Mucosa of descending colon (tissue), 1 donor: ENCODE measurements around the genes ZNF512B and PRPF6.

- PRO-cap = no peak
These were observed 1.2 kb upstream of the FNDC11 start for GRCh38 chr20:63552329-63553554.

GRCh38 chr20:63568933-63569747, 4.9 kb downstream of the HELZ2 start:
- PRO-cap = no peak

DNA sequence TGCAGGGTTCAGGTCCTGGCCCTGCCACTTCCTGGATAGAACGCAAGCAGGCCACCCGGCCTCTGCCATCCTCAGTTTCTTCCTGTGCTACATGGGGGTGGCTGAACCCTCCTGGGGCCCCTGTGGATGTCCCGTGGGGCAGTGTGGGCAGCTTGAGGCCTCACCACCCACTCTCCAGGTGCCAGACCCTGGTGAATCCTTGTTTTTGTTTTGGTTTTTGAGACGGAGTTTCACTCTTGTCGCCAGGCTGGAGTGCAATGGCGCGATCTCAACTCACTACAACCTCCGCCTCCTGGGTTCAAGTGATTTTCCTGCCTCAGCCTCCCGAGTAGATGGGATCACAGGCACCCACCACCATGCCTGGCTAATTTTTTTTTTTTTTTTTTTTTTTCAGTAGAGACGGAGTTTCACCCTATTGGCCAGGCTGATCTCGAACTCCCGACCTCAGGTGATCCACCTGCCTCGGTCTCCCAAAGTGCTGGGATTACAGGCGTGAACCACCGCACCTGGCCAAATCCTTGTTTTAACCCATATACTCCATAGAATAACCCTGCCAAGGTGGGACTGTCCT, 4.2 kb downstream of the HELZ2 start:
- PRO-cap = no peak

DNA sequence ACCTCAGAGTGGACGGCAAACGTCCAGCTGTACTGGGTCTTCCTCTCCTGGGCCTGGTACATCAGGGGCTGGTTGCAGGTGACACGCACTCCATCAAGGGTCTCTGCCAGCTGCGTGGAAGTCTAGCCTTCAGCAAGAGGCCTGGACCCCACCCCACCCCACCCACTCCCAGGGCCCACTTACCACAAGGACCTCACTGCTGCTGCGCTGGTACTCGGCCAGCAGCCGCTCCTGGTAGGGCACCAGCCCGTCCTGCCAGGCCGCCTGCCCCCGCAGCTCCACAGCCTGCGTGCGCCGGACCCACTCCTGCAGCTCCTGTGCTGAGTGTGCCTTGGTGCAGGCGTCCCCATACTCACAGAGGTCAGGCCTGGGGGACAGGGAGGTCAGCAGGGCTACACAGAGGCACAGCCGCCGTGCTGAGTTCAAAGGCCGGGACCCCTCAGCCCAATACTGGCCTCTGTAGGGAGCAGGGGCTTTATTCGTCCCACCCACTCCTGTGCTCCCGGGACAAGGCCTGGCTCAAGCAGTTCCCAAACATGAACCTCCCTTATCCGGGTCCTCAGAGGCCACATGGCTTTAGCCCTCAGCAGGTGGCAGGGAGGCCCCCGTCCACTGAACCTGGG, 3.4 kb downstream of the HELZ2 start:
- PRO-cap = no peak

DNA sequence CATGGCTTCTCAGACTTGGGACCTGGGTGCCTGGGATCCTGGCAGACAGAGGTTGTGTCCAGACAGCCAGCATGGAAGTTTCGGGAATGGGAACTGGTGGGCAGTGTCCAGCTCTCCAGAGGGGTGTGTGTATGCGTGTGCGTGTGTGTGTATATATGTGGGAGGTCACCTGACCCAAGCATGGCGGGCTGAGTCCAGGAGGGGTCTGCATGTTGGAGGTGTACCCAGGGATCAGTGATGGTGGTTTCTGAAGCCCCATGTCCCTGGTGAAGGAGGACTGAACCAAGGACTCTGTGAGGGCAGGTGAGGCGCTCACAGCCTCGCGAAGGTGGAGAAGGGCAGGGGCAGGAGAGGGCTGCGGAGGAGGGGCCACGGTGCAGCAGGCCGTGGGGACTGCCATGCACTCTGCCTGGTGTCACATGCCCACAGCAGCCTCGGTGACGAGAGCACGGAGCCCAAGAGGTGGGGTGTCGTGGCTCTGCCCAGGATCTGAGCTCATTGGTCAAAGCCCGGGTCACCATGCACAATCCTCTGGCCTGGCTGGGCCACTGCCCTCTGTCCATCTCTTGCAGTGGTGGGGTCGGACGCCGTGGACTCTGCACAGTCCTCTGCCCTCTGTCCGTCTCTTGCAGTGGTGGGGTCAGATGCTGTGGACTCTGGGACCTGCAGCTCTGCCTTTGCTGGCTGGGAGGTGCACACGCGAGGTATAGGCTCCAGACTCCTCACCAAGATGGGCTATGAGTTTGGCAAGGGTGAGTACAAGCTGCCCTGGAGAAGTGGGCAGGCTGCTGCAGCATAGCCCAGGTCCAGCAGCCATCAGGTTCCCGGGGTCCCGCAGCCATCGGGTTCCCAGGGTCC, 2.2 kb upstream of the LIME1 start:
- PRO-cap = no peak

DNA sequence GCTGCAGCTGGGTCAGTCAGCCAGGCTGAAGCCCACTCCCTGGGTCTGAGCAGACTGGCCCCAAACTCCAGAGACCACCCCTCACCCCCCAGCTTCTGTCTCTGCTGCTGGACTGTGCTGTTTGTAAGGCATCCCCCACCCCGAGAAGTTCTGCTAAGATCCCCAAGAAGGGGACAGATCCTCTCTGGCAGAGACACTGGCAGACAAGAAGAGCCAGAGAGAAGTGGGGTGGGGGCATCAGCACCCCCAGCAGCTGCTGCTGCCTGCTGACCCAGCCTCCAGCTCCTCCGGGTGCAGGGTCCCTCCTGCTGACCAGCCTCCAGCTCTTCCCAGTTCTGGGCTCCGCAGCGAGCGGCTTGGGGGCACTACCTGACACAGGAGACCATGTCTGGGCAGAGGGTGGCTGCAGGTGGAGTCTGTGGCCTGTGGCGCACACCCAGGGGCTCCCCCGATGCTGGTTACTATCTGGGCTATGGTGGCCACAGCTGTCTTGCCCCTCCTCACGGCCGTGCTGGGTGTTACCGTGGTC, 363 bp downstream of the LIME1 start:
- PRO-cap = no peak

DNA sequence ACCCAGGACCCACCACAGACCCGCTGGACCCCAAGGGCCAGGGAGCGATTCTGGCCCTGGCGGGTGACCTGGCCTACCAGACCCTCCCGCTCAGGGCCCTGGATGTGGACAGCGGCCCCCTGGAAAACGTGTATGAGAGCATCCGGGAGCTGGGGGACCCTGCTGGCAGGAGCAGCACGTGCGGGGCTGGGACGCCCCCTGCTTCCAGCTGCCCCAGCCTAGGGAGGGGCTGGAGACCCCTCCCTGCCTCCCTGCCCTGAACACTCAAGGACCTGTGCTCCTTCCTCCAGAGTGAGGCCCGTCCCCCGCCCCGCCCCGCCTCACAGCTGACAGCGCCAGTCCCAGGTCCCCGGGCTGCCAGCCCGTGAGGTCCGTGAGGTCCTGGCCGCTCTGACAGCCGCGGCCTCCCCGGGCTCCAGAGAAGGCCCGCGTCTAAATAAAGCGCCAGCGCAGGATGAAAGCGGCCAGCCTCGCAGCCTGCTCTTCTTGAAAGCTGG, 887 bp upstream of the SLC2A4RG start:
- PRO-cap = unidirectional peak, plus-strand start at position 329 of the sequence

- PRO-cap = no peak
These were observed 28.0 kb downstream of the SLC2A4RG start for GRCh38 chr20:63767532-63767940.

- PRO-cap = no peak
These were observed 43.8 kb downstream of the ZBTB46 start for GRCh38 chr20:63787115-63787753.

DNA sequence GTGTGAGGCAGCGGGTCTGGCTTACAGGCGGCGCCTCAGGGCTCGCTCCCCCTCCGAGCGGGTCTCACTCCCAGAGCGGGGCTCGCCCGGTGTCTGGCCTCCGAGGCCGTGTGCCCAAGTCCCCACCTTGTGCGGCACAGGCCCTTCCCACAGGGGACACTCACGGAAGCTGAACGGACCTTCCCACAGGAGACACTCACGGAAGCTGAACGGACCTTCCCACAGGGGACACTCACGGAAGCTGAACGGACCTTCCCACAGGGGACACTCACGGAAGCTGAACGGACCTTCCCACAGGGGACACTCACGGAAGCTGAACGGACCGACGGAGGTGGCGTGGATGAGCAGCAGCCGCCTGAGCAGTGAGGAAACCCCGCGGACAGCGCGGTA, 23.3 kb downstream of the ZBTB46 start:
- PRO-cap = no peak

DNA sequence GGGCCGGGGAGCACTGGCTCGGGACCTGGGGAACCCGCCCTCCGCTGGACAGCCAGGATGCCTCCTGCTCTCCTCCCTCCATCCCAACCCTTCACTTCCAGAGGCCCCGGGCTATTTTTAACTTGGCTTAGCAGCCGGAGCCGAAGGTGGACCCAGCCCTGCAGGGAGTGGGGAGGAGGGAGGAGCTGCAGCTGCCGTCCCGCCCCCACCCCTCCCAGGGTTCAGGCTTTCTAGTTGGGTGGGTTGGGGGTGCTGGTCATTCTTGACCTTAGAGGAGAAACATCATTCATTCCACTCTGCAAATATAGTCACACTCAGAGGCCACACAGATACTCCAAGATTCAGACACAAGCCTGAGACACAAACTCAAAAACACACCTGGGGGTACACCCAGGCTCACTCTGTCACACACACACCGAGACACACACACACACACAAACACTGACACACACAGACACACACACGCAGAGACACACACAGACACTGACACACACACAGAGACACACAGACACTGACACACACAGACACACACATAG, 14.7 kb upstream of the ABHD16B start:
- PRO-cap = no peak

DNA sequence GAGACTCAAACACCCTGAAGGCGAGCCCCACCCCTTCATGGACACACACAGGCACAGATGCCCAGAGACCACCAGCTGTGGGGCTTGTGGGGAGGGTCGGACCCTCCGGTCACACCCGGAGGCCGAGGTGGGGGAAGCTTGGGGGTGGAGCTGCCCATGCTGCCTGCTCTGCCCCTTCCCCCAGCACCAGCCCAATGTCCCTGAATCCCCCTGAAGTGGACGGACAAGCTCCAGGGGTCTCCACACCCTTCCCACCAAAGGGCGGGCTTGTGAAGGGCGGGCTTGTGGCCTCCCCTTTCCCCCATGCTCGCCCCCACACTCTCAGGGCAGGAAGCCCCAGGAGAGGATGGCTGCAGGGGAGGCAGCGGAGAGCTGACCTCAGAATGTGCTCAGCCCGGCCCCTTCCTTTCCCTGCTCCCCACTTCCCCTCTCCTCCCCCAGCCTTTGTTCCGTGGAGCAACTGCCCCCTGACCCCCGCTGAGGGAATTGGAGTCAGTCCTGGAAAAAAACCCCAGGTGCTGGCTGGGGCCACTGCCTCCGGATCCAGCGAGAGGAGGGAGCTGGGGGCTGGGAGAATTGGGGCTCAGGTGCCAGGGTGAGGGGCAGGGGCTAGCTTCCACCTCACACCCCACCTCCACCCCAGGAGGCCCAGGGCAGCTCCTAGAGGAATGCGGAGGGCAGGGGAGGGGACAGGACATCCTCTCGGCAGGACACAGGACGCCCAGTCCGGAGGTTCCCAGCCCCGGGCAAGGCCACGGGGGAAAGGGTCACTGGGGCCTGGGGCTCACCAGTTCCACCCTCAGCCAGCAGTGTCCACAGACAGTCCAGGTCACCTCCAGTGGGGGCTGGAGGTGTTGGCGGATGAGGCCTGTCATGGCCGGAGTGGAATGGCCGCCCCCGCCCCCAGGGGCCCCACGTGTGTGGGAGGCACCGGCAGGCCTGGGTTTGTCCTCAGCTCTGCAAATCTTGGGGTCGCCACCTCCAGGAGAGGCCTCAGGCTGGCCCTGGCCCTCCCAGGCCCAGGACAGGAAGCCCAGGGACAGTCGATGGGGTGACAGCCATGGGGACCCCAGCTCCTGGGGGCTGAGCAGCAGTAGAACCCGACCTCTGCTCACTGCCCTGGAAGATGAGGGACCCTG, 13.5 kb upstream of the ABHD16B start:
- PRO-cap = no peak

DNA sequence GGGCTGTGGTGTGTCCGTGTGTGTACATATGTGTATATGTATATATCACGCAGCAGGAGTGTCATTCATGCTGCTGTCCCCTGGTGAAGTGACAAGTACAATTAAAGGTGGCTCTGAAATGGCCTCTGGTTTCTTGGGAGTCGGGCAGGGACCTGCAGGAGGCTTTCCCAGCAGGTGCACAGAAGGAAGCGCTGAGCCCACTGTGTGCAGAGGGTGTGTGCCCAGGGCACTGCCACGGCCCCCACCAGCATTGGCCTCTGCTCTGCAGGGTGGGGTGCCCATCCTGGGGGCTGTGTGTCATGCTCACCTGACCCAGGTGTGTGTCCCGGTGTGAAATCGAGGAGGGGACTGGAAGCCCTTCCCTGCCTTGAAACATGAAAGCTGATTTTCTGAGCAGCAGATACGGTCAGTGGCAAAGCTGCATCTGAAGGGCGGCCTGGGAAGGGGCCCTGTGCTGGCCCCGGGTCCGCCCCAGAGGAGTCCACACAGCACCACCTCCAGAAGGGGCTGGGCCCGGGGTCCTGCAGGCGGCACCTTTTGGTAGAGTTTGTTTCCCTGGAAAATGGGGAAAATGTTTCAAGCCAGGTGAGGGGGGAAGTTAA, 20.9 kb downstream of the UCKL1 start:
- PRO-cap = no peak

- PRO-cap = bidirectional peak, plus-strand start at chr20:63954950, minus-strand start at chr20:63954893
These were observed 1.6 kb downstream of the UCKL1 start for GRCh38 chr20:63954568-63955061.

DNA sequence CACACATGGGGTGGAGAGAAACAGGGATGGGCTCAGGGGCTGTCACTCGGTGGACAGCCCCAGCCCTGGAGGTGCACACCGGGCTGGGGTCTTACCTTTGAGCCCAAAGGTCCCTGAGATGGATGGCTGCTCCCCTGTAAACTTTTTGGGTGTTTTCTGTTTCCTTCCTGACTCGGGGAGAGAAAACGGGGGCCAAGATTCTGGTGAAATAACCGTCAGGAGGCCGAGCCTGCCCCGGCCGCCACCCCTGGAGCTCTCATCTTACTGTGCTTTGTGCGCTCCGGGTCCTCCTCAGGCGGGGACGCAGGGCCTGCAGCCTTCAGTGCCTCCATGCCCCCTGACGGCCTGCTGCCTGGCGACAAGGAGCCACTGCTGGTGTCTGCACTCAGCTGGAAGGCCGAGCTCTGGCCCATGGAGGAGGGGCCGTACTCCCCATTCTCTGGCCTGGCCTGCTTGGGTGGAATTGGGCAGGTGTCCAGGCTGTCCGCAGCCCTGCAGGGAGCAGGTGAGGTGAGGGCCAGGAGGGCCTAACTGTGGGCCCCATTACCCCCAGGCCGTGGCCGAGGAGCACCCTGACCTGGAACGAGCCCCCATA, 5.4 kb downstream of the ZNF512B start:
- PRO-cap = no peak

DNA sequence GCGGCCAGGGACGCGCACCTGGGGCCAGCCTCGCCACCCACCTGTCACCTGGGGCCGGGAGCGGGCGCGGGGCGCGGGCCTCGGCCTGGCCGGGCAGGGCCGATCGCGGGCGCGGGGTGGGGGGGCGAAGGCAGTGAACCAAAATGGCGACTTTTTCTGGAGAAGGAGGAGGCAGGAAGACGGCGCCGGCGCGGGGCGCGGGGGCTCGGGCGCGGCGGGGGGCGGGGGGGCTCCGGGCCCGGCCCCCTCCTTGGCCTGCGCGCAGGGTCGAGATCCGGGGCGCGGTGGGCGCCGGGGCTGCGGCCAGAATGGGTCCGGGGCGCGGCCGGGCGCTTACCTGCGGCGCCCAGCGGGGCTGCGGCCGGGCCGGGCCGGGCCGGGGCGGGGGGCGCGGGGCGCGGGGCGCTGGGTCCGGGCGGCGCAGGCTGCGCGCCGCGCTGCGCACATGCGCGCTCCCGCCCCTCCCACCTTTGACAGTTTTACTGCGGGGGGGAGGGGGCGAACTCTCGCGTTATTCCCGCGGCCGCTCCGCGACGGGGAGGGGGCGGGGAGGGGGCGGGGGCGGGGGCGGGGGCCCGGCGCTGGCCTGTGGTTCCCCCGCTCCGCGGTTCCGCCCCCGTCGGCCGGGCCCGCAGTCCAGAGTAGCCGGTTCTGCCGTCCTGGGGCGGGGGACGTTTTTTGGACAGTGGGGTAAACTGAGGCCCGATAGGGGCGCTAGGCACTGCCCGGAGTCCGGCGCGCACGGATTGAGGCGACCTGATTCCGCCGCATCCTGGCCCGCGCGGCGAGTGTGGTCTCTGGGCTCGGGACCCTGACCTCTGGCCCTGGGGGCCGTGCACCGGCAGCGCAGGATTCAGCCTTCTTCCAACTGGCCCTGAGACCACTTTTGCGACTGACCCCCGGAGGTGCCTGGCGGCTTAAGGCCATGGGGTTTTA, at the start of gene ZNF512B:
Gene ZNF512B, minus strand, starts transcription at position 454 of the 936 bp plus-strand sequence.
- PRO-cap = unidirectional peak, plus-strand start at position 162 of the sequence; bidirectional peak, plus-strand start at position 619 of the sequence, minus-strand start at position 472 of the sequence

- PRO-cap = bidirectional peak, plus-strand start at chr20:63981124, minus-strand start at chr20:63980993; unidirectional peak, plus-strand start at chr20:63981400
These were observed at the start of gene PRPF6 for GRCh38 chr20:63980772-63981936. TSS of gene PRPF6 (plus strand) at chr20:63981132.

- PRO-cap = no peak
These were observed 9.1 kb upstream of the C20orf204 start for GRCh38 chr20:64026930-64027249.

DNA sequence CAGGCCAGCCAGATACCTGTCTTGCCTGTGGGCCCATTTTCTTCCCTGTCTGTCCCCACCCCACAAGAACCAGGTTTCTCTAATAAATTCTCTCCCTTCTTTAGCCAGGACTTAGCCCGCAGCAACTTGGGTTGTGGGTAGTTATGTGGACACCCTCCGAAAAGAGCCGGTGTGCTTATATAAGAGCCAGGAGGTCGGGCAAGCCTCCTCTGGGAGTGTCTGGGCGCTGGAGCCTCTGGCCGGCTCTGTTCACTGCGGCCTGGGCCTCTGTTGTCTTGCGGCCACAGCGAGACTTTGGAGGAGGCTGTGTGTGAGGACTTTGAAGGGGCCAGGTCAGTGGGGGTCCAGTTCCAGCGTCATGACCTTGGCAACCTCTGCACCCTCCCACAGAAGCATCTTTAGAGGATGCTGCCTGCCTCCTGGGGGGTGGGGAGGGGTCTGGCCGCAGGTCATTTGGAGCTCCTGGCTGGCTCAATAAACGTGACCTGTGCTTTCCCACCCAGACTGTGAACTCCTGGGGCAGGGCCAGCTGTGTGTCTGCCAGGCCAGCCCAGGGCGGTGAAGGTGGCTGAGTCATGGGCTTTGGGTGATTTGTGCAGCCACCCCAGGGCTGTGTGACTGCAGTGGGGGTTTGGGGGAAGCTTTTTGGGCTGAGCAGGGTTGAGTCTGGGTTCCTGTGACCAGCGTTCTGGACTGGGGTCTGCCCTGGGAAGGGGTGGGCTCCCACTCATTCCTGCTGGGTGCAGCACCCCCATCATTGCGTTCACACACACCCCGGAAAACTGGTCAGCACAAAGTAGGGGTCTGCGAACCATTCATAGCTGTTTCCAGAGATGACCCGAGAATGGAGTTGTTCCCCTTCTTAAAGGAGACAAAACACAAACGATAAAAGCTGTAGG, 1.3 kb downstream of the TCEA2 start:
- PRO-cap = no peak

GRCh38 chr20:64065873-64066446, 3.0 kb downstream of the TCEA2 start:
- PRO-cap = no peak